Osteoblast (primary cell): ENCODE data around the genes MGRN1, PPL, RBFOX1 and METTL22.

DNA sequence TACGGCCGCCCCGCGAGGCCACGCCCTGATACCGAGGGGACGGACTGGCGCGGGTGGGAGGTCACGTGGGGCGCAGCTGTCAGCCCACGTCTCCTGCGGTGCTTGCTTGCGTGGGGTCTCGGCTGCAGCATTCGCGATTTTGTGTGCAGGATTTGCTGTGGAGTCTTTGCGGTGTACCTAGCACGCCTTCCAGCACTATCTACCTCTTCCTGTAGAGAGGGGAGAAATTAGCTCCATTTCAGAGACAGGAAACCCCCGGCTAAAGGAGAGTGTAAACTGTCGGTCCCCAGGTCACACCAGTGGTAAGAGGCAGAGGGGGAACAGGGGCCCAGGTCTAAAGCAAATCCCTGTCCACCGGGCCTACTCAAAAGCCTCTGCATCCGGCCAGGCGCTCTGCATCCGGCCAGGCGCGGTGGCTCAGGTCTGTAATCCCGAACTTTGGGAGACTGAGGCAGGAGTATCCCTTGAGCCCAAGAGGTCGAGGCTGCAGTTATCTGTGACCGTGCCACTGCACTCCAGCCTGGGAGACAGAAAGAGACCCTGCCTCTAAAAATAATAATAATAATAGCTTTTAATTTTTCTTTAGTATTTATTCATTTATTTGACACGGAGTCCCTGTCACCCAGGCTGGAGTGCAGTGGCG, 478 bp upstream of the CORO7 start:
- CAGE, long polyA plus RNA: no peak
- RRBS: 2% methylated on average over 3 of the region's 32 CpGs

DNA sequence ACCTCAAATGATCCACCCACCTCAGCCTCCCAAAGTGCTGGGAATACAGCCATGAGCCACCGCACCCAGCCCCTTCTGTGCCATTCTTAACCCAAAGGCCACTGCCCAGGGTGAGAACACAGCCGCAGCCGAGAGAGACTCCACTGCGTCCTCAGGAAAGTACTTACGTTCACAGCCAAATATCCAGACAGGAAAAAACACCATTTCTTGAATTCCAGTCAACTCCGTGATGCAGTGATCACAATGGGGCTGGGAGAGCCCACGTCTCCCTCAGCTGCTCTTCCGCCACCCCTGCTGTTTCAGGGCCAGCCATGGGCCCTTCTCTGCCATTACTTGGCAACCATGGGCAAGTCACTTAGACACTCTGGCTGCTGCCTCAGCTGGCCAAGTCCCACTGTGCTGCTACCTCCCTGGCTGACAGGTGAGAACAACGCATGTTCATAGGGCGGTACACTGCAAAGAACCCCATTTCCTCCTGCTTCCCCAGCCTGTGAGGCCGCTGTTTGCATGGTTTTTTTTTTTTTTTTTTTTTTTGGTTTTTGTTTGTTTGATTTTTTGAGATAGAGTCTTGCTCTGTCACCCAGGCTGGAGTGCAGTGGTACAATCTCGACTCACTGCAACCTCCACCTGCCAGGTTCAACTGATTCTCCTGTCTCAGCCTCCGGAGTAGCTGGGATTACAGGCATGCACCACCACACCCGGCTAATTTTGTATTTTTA, 4.2 kb downstream of the CDIP1 start:
- CAGE, long polyA plus RNA: no peak
- RRBS: no CpG with 5 or more reads among the region's 14 CpGs

DNA sequence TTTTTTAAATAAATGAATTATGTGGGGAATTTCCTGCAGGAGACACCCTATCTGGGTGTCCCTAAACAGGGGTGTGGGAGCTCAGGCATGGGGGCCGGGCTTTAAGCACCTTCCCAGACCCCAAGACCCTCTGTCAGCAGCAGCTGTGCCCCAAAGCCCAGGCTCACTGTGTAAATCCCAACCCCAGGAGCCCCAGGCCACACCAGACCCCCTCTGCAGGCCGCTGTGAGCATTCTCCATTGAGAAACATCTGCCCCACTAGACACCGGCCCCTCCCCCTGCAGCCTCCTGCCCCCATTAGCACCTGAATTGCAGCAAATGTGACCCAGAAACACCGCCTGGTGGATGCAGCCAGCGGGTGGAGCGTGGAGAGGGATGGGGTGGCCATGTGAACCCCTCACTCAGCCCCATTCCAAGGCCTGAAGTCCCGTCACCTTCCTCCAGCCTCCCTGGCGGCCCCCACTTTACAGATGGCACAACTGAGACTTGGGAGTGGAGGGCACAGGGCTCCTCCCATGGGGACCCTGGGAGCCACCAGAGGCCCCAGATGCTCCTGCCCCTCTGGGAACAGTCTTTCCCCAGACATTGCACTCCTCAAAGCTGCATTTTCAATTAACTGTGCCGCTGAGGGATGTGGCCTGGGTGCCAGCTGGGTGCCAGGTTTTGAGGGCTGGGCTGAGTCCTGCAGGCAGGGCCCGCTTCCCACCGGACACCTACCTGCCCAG, 2.2 kb downstream of the UBALD1 start:
- CAGE, long polyA plus RNA: no peak
- RRBS: no CpG with 5 or more reads among the region's 11 CpGs

GRCh38 chr16:4613094-4613720, 1.5 kb downstream of the UBALD1 start:
- CAGE, long polyA plus RNA: no peak
- RRBS: no CpG with 5 or more reads among the region's 11 CpGs

GRCh38 chr16:4624704-4625551, at the start of gene MGRN1:
Gene MGRN1, plus strand, starts transcription at chr16:4624826.
- CAGE, long polyA plus RNA: no peak
- RRBS: 2% methylated on average over 82 of the region's 100 CpGs

- CAGE, long polyA plus RNA: no peak
- RRBS: no CpG with 5 or more reads among the region's 38 CpGs
Observed at GRCh38 chr16:4680881-4681817, 12.2 kb upstream of the NUDT16L1 start.

GRCh38 chr16:4689424-4690575, 3.6 kb upstream of the NUDT16L1 start:
- CAGE, long polyA plus RNA: no peak
- RRBS: no CpG with 5 or more reads among the region's 37 CpGs

DNA sequence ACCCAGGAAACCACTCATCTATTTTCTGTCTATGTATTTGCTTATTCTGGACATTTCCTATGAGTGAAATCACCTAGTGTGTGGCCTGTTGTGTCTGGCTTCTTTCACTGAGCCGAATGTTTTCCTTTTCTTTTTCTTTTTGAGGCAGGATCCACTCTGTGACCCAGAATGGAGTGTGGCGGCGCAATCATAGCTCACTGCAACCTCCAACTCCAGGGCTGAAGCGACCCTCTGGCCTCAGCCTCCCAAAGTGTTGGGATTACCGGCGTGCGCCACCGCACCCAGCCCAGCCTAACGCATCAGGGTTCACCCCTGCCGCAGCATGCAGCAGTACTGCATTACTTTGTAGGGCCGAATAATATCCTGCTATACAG, 10.8 kb downstream of the ANKS3 start:
- CAGE, long polyA plus RNA: no peak
- RRBS: no CpG with 5 or more reads among the region's 11 CpGs

- CAGE, long polyA plus RNA: no peak
- RRBS: 1% methylated on average over 13 of the region's 44 CpGs
Observed at GRCh38 chr16:4846087-4846993, 748 bp downstream of the GLYR1 start.

DNA sequence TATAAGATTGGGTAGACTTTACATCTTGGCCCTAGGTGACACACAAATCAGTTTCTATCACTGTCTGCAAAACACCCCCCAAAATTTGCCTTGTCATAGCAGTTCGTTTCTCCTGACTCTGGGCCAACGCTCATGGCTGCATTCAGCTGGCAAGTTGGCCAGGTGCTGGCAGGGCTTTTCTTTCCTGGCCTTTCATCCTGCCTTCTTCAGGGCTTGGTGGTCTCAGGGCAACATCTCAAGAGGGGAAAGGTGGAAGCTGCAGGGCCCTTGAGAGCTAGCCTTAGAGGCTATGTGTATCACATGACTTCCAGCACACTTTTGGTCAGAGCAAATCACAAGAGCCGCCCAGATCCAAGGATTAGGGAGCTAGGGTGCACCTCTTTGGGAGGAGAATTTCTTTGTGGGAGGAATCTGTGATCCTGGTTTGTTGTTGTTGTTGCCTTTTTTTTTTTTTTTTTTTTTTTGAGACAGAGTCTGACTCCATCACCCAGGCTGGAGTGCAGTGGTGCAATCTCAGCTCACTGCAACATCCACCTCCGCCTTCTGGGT, 16.4 kb downstream of the UBN1 start:
- CAGE, long polyA plus RNA: no peak
- RRBS: no CpG with 5 or more reads among the region's 4 CpGs

- CAGE, long polyA plus RNA: no peak
- RRBS: 96% methylated on average over 1 of the region's 31 CpGs
Observed at GRCh38 chr16:4884630-4885417, 37.5 kb downstream of the UBN1 start.

- CAGE, long polyA plus RNA: no peak
- RRBS: no CpG with 5 or more reads among the region's 12 CpGs
Observed at GRCh38 chr16:4924667-4925337, 12.1 kb downstream of the PPL start.

- CAGE, long polyA plus RNA: no peak
- RRBS: no CpG with 5 or more reads among the region's 8 CpGs
Observed at GRCh38 chr16:4930399-4930939, 6.5 kb downstream of the PPL start.

DNA sequence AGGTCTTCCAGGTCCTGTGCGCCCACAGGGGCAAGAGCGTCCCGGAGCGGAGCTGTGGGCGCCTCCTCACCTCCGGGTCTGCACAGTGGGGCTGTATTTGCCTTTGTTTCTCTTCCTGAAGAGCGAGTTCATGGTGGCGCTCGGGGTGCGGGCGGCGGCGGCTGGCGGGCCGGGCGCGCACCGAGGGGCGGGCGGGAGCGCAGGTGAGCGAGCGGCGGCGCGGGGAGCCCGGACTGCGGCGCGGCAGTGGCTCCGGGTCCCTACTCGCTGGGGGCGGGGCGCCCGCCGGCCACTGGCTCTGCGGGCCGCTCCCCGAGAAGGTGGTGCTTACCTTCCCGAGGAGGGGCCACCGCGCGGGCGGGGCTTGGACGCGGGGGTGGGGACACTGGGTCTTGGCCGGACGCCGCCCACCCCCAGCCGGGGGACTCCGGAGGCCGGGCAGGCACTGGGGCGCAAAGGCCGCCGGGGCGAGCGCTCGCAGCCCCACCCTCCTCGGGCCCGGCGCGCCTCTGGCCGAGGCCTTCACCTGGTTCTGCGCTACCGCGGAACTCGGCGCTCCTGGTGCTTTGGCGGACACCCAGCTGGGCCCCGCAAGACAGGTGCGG, at the start of gene PPL:
TSS of gene PPL (minus strand) at position 235 of the 605 bp plus-strand sequence.
- CAGE, long polyA plus RNA: no peak
- RRBS: 2% methylated on average over 37 of the region's 71 CpGs

DNA sequence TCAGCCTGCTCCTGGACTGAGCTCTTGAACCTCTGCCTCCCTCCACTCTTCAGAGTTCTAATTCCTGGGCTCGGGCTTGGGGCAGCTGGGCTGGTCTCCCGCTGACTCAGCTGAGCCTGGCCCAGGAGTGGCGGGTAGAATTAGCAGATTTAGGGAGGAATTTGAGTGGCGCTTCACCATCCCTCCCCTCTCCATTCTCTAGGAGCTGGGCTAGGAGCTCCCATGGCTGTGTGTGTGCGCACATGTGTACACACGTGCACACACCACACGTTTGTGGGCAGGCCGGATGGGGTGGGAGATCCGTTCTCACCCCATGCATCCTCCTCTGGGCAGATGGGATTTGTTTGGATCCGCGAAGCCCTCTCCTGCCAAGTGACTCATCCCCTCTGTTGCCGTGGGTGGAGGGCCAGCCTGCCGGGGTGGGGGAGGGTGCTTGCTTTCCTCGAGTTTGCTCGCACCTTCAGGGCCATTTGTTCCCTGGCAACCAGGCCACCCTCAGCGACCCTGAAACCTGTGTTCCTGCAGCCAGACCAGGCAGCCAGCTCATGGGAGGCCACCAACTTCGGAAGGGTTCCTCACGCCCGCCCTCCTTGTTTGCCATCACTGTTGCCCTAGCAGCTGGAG, 6.3 kb upstream of the PPL start:
- CAGE, long polyA plus RNA: no peak
- RRBS: no CpG with 5 or more reads among the region's 19 CpGs

DNA sequence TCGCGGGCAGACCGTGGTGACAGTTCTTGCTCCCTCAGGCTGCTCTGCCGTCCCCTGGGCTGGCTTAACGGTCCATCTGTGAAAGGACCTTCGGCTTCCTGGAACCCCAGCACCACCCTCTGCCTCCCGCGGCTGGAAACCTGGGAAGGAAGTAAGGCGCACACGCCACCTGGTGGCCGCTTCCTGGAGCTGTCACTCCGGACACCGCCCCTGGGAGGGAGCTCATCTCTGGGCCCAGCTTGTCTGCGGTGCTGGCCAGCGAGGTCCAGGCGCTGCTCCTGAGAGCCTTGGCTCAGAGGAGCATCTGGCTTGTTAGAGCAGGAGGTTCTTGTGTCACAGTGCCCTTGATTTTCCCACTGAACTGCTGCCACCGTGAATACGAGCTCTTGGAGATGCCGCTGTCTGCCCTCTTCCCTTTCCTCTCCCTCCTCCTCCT, 402.7 kb upstream of the RBFOX1 start:
- CAGE, long polyA plus RNA: no peak
- RRBS: no CpG with 5 or more reads among the region's 19 CpGs

DNA sequence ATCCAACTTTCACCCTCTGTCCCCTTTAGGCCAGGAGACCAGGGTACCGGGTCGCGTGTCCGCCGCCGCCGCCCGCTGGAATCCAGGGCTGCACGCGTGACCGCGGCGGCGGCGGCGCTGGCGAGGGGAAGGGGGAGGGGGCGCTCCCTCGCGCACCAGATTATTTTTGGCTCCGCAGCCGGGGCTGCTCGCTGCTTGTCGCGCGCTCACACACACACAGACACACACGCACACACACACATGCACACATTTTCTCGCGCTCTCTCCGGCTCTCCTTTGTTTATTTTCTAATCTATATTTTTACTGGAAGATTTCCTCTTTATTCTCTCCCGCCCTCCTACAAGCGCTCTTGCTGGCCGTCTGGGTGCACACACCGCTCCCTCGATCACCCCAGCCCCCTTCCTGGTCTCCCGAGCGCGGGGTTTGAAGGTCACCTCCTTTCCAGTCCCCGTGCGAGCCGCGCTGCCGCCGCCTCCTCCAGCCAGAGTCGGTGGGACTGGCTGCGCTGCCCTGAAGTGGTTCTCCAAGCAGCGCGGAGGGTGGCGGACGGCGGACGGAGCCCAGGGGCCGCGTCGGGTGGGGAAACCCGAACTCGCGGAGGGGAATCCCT, at the start of gene RBFOX1:
TSS of gene RBFOX1 (plus strand) at position 158 of the 610 bp plus-strand sequence.
- CAGE, long polyA plus RNA: no peak
- RRBS: 6% methylated on average over 8 of the region's 58 CpGs

DNA sequence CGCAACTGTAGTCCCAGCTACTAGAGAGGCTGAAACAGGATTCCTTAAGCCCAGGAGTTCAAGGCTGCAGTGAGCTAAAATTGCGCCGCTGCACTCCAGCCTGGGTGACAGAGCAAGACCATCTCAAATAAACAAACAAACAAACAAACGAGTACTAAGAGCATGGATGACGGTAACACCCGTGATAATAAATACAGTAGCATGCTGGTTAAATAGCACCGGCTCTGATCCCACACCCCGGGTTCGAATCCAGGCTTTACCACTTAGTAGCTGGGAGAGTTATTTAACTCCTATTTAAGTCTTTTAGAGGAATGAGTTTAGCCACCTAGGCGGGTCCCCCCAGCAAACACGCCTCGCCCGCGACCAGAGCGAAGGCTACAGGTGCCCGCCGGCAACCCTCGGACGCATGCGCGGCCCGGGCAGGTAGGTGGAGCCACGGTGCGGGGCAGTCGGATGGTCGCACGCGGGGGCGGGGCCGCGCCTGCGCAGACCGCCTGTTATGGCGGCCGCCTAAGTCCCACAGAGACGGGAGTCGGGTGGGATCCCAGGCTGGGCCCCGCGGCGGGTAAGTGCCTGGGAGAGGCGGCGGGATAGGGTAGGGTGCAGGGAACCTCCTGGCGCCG, at the start of gene METTL22:
TSS of gene METTL22 (plus strand) at position 488 of the 623 bp plus-strand sequence.
- CAGE, long polyA plus RNA: no peak
- RRBS: no CpG with 5 or more reads among the region's 44 CpGs

DNA sequence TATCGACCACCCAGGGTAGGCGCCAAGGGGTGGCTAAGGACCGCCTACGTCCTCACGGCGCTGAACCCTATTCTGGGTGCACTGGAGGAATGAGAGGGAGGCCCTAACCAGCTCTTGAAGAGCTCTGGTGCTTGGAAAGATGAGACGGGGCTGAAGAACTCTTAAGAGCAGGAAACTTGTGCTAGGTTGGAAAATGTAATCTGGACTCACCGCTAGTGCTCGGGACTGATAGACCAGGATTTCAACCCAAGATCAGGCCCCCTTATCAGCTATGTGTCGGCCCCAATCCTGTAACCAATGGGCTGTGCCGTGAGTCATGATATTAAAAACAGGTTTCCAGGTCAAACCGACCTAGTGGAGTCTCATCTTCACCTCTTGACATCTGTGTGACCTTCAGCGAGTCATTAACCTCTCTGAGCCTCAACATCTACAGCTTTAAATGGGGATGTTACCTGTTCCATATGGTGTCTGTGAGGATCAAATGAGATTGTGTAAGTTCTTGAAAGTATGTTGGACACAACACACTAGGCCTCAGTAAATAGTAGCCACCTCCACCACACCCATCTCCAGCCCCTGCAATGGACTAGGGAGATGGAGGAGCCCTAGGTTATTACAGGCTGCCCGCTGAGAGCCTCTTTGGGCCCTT, 496 bp downstream of the PMM2 start:
- CAGE, long polyA plus RNA: no peak
- RRBS: no CpG with 5 or more reads among the region's 14 CpGs

- CAGE, long polyA plus RNA: no peak
- RRBS: no CpG with 5 or more reads among the region's 4 CpGs
Observed at GRCh38 chr16:8842084-8842470, 26.7 kb downstream of the CARHSP1 start.